Occipital lobe (tissue), 2 donors: ENCODE measurements around a stretch of chr3.

- RAMPAGE, long total RNA = no peak
These were observed 172.8 kb upstream of the IQSEC1 start for GRCh38 chr3:13246093-13246412.

GRCh38 chr3:13518702-13519345, 30.1 kb upstream of the FBLN2 start:
- RAMPAGE, long total RNA = no peak

DNA sequence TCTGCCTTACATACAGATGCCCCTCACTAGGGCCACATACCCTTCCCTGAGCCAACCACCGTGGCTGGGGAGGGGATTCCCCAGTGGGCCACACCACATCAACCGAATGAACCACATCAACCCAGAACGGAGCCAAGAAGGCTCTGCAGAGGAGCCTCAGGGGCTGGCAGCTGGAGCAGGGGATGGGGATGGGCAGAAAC, 4.5 kb upstream of the FBLN2 start:
- RAMPAGE, long total RNA = no peak

DNA sequence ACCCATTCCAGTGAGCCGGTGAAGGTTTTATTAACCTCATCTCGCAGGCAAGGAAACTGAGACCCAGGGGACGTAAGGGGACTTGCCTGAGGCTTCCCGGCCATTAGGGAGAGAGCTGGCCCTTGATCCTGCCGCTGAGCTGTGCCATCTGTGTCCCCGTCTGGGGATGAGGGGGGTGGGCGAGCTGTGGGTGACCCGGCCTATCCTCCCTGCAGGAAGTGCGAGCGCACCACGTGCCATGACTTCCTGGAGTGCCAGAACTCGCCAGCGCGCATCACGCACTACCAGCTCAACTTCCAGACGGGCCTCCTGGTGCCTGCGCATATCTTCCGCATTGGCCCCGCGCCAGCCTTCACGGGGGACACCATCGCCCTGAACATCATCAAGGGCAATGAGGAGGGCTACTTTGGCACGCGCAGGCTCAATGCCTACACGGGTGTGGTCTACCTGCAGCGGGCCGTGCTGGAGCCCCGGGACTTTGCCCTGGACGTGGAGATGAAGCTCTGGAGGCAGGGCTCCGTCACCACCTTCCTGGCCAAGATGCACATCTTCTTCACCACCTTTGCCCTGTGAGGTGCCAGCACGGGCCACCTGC, 88.5 kb downstream of the FBLN2 start:
- RAMPAGE, long total RNA = no peak

DNA sequence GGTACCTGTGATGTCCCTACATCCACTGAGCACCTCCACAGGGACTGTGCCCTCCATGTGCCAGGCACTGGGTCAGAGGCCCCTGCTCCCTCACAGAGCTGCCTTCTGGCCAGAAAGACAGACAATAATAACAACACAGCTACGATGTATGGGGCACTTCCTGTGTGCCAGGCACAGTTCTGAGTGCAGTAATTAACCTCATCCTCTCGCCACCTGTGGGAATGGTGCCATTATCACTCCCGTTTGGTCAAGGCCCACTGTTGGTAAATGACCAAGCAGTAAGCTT, 13.8 kb downstream of the WNT7A start:
- RAMPAGE, long total RNA = no peak

GRCh38 chr3:14142292-14143394, 17.8 kb downstream of the TMEM43 start:
- RAMPAGE, long total RNA = no peak

GRCh38 chr3:14178994-14179720, 540 bp downstream of the LSM3 start:
- RAMPAGE, long total RNA = no peak

DNA sequence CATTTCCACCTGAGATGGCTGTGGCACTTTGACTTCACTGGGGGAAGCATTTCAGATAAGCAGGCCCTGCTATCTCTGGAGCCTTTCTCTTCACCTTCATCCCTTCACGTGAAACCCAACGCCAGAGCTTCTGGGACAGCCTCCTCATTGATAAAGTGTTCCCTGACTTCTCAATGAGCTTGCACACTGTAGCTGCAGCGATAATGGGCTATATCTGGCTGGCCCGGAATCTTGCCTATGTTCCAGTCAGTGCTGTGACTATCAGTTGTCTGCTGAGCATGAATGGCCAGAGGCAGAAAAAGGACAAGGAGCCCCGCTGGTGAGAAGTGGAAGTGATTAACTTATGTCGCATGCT, 53.8 kb downstream of the LSM3 start:
- RAMPAGE, long total RNA = no peak

DNA sequence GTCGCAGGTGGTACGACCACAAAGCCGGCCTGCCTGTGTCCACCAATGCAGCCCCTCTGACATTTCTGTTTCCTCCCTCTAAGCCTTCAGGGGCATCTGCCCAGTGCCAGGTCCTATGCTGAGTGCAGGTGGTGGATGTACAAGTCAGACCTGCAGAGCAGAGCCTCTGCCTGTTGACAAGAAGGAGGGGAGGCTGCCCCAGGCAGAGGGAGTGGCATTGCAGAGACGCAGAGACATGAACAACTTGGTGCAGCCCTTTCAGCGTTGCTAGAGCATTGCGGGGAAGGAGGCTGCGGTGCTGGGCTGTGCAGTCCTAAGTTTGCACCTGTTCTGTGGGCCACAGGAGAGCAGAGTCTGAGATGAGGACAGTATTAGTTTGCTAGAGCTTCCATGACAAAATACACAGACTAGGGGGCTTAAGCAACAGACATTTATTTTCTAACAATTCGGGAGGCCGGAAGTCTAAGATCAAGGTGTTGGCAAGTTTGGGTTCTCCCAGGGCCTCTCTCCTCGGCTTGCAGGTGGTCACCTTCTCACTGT, 65.2 kb downstream of the LSM3 start:
- RAMPAGE, long total RNA = no peak

- RAMPAGE, long total RNA = no peak
These were observed 82.8 kb upstream of the SLC6A6 start for GRCh38 chr3:14319464-14320060.

- RAMPAGE, long total RNA = no peak
These were observed 43.9 kb upstream of the SLC6A6 start for GRCh38 chr3:14358379-14358962.

- RAMPAGE, long total RNA = no peak
These were observed 24.7 kb upstream of the SLC6A6 start for GRCh38 chr3:14377653-14378156.

- RAMPAGE, long total RNA = no peak
These were observed 55.6 kb downstream of the SLC6A6 start for GRCh38 chr3:14457913-14458462.

DNA sequence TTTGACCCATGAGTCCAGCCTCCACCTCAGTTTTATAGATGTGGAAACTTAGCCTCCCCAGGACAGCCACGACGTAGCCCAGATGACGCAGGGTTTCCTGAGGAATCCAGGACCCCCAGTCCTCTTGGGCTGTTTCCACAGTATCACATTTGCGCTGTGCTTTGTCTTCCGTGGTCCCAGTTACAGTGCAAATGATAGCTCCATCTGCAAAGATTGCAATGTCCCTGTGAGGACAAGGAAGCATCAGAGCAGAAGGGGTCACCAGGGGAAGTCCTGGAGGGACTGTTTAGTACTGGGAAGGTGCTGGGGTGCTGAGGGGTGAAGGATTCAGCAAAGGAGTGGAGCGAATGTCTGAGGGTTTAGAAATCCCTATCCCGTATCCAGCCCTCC, 34.2 kb downstream of the FGD5 start:
- RAMPAGE, long total RNA = no peak

- RAMPAGE, long total RNA = no peak
These were observed 878 bp upstream of the NR2C2 start for GRCh38 chr3:14946603-14946807.

DNA sequence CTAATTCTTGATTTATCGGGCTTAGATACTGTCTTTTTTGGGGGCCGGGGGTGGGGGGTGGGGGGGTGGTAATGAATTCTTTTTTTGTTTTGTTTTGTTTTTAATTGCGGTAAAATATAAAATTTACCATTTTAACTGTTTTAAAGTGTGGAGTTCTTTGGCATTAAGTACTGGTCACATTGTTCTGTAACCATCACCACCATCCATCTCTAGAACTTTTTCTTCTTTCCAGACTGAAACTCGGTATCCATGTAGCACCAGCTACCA, 22.8 kb downstream of the NR2C2 start:
- RAMPAGE, long total RNA = no peak

- RAMPAGE, long total RNA = no peak
These were observed 42.1 kb downstream of the MRPS25 start for GRCh38 chr3:15022854-15023628.

DNA sequence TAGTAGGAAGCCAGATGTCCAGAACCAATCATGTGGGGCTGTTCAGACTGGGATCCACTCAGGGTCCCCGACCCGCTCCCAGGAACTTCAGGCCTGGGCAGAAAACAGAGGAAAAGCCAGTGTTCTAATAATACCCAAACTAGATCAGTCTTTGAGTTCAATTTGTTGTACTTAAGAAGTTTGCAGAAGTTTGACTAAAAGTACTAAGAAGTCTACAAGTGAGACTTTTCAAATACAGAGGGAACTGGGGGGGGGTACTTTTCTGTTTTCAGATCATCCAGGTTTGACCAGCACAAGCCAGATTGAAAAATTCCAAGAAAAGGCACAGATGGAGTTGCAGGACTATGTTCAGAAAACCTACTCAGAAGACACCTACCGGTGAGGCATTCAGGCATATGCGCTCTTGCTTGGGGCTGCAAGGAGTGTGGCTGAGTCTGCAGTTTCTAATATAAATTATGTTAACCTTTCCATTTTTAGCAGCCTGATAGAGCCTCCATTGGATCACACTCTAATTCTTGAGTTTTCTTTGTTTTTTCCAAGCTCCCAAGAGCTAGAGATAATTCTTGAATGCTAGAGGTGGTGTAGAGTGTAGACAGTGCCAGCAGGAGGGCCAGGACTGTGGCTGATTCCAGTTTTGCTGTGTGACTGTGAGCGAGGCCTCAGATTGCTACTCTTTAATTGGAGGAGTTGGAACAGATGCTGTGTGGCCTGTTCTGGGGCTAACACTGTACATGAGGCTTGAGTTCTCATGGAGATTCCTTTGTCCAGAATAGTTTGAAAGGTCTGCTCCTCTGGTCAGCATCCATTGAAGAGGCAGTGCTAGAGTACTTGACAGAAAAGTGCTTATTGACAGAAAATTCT, 26.0 kb downstream of the MRPS25 start:
- RAMPAGE, long total RNA = no peak

- RAMPAGE, long total RNA = no peak
These were observed 2.9 kb downstream of the RBSN start for GRCh38 chr3:15095998-15096457.

- RAMPAGE, long total RNA = no peak
These were observed 4.0 kb upstream of the RBSN start for GRCh38 chr3:15102884-15103371.